Peyer's patch (tissue), 4 donors: ENCODE measurements around a stretch of chr7.

- PRO-cap, result no peak
- RAMPAGE, long total RNA, 4 experiments, result no peak in any of the 4 experiments
Measured at GRCh38 chr7:66653873-66654326, 25.2 kb downstream of the KCTD7 start.

GRCh38 chr7:66758847-66759651 lies 18.5 kb downstream of the RABGEF1 start:
- PRO-cap, result no peak
- RAMPAGE, long total RNA, 4 experiments, result no peak in any of the 4 experiments

- PRO-cap, result no peak
- RAMPAGE, long total RNA, 4 experiments, result no peak in any of the 4 experiments
Measured at GRCh38 chr7:66771678-66772174, 31.2 kb downstream of the RABGEF1 start.

GRCh38 chr7:66946542-66946976 lies 25.5 kb downstream of the TMEM248 start:
- PRO-cap, result unidirectional peak, plus-strand start at chr7:66946827
- RAMPAGE, long total RNA, 4 experiments, result no peak in any of the 4 experiments

DNA sequence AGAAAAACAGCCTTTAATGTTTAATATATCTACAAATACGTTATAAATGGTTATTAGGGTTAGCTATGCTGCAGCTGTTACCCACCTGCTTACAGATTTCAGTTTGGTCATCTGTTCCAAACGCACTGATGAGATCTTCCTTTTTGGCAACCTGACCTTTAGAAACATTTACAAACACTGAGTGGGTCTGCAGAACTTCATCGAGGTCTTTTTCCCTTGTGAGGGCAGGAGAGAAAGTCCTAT lies 1.3 kb downstream of the SBDS start:
- PRO-cap, result no peak
- RAMPAGE, long total RNA, 4 experiments, result no peak in any of the 4 experiments

- PRO-cap, result no peak
- RAMPAGE, long total RNA, 4 experiments, result no peak in any of the 4 experiments
Measured at GRCh38 chr7:67392550-67392962, 115.8 kb downstream of the SPDYE21 start.

DNA sequence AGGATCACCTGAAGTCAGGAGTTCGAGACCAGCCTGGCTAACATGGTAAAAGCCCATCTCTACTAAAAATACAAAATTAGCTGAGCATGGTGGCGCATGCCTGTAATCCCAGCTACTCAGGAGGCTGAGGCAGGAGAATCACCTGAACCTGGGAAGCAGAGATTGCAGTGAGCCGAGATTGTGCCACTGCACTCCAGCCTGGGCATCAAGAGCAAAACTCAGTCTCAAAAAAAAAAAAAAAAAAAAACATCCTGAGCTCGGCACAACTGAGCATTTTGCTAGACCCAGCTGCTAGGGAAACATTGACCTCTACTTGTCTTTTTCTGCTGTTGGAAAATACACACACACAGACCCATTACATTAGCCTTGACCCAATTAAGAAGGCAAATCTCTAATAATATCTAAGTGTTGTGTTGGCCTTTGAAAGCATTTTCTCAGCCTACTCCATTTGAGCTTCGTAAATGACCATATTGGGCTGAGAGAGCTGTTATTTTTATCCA lies 92.4 kb upstream of the AUTS2 start:
- PRO-cap, result unidirectional peak, plus-strand start at position 235 of the sequence
- RAMPAGE, long total RNA, 4 experiments, result no peak in any of the 4 experiments

GRCh38 chr7:69599084-69600009 lies 1.1 kb downstream of the AUTS2 start:
- PRO-cap, result no peak
- RAMPAGE, long total RNA, 4 experiments, result no peak in any of the 4 experiments

GRCh38 chr7:69617931-69618567 lies 19.8 kb downstream of the AUTS2 start:
- PRO-cap, result no peak
- RAMPAGE, long total RNA, 4 experiments, result no peak in any of the 4 experiments

DNA sequence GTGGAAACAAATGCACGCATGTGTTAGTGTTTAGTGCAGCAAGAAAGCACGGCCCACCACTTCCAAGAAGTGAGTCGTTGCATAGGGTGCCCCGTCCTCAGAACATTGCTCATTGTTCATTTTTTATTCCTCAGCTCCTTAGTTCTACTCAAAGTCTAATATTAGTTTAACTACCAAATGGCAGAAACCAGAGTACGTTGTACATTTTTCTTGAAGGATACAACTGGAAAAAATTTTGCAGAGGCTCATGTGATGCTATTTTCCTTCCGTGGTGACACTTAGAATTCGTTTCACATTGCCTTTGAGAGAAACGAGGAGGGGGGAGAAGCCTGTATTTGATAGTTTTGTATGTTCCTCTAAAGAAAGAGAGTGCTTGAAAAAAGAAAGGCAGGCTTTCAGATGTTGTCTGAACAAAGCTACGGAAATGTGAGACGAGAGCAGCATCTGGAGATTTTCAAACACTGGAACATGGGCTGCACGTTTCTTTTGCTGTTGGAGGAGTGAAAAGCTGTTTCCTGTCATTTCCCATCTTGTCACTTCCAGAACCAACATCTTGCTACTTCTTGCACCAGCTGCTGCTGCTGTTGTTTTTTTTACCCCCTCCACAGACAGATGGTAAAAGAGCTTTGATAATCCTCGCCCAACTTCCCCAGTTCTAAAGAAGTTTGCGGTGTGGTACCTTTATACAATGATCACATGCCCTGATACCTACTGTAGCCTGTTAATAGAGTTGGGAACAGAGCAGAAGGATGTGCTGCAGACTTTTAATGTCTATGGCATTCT lies 407.9 kb downstream of the AUTS2 start:
- PRO-cap, result no peak
- RAMPAGE, long total RNA, 4 experiments, result no peak in any of the 4 experiments

DNA sequence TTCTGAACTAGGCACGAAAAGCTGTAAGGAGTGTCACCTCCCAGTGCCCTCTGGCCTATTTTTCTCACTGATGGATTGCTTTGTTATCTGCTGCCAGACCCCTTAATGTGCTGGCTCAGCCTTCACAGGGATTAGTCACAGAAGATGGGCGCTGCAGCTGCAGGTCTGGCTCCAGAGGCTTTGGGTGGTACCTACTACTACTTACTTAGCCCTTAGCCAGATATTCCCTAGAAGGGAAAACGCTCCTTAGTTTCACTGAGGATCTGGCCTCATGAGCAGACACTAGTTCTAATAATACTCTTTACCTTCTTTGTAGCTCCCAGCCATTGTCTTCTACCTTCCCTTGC lies 427.7 kb downstream of the AUTS2 start:
- PRO-cap, result no peak
- RAMPAGE, long total RNA, 4 experiments, result no peak in any of the 4 experiments

GRCh38 chr7:70648009-70648632 lies 483.8 kb upstream of the GALNT17 start:
- PRO-cap, result bidirectional peak, plus-strand start at chr7:70648386, minus-strand start at chr7:70648196
- RAMPAGE, long total RNA, 4 experiments, result no peak in any of the 4 experiments

GRCh38 chr7:70695021-70695385 lies 436.9 kb upstream of the GALNT17 start:
- PRO-cap, result bidirectional peak, plus-strand start at chr7:70695268, minus-strand start at chr7:70694966
- RAMPAGE, long total RNA, 4 experiments, result no peak in any of the 4 experiments

- PRO-cap, result no peak
- RAMPAGE, long total RNA, 4 experiments, result no peak in any of the 4 experiments
Measured at GRCh38 chr7:70695386-70695832, 436.5 kb upstream of the GALNT17 start.

GRCh38 chr7:70781359-70781859 lies 350.5 kb upstream of the GALNT17 start:
- PRO-cap, result no peak
- RAMPAGE, long total RNA, 4 experiments, result no peak in any of the 4 experiments

DNA sequence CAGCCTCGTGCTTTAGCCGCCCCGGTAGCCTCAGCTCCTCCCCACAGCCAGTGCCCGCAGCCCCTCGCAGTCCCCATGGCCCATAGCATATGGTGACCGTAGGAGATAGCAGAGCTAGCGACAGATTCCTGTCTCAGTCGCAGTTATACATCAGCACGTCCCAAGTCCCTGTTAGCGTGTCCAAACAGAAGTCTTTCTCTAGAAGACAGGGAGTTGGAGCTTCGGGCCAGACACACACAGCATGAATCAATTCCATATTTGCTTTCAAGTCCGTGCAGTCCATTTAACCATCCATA lies 344.5 kb upstream of the GALNT17 start:
- PRO-cap, result no peak
- RAMPAGE, long total RNA, 4 experiments, result no peak in any of the 4 experiments

DNA sequence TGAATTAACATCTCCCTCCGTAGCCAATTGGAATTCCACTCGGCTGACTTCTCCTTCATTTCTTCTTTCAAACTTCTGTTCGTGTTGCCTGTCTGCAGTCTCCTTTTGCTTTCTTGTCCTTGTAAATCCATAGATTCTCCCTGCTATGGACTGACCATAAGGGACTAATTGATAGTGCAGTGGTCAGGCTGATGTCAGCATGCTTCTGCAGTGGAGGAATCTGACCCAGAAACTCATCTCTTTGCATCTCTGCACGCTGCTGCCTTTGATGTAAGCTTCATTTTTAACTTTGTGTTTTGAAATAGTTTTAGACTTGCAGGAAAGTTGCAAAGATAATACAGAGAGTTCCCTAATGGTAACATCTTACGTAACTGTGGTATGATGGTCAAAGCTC lies 89.5 kb downstream of the GALNT17 start:
- PRO-cap, result no peak
- RAMPAGE, long total RNA, 4 experiments, result no peak in any of the 4 experiments

- PRO-cap, result no peak
- RAMPAGE, long total RNA, 4 experiments, result no peak in any of the 4 experiments
Measured at GRCh38 chr7:71236568-71237420, 104.8 kb downstream of the GALNT17 start.

DNA sequence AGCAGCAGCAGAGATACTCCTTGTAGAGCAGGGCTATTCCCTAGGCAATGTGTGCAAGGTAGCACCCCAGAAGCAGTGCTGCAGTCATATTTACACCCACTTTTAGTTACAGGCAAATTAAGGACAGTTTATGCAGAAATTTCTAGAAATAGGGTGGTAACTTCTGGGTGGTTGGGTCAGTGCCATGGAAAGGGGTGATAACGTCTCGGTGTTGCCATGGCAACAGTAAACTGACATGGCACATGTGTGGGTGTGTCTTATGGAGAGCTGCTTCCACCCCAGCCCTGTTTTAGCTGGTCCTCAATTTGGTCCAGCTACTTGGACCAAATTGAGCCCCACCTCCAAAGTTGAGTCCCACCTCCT lies 80.0 kb downstream of the CALN1 start:
- PRO-cap, result no peak
- RAMPAGE, long total RNA, 4 experiments, result no peak in any of the 4 experiments

- PRO-cap, result no peak
- RAMPAGE, long total RNA, 4 experiments, result no peak in any of the 4 experiments
Measured at GRCh38 chr7:72335382-72336503, 76.4 kb downstream of the CALN1 start.